Omental fat pad (tissue), 4 donors: ENCODE measurements around a stretch of chr12.

DNA sequence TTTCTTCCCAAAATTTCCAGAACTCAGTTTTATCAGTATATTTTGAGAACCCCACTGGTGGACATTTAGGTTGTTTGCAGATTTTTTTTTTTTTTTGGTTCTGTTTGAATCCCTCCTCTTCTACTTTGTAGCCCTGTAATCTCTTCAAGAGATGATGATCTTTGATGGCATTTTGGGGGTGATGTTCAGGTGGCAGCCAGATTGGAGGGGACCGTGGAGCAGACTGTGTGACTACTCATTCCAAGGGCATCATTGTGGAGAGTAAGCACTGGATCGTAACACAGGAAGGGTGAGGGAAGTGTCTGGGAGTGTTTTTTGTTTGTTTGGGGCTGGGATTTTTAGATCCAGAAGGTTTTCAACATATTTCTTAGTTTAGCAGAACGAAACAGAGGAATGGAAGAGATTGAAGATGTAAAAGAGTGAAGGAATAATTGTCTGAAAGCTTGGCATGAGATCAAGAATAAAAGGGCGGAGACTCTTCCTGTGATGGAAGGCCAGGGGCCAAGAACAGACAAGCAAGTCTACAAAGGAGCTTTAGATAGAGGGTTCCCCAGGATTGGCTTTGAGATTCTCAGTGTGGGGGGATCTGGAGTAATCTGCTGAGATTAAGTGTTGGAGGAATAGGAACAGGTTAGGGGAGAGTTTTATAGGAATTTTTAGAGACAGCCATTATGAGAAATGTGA is 79.9 kb upstream of the REP15 start:
- PRO-cap, result no peak
- RAMPAGE, long total RNA, 4 experiments, result no peak in any of the 4 experiments

GRCh38 chr12:27647535-27648052 is 48.7 kb upstream of the REP15 start:
- PRO-cap, result no peak
- RAMPAGE, long total RNA, 4 experiments, result no peak in any of the 4 experiments

GRCh38 chr12:27779190-27779687 is 794 bp upstream of the KLHL42 start:
- PRO-cap, result no peak
- RAMPAGE, long total RNA, 4 experiments, result no peak in any of the 4 experiments

GRCh38 chr12:28245922-28247052 is 56.0 kb downstream of the CCDC91 start:
- PRO-cap, result no peak
- RAMPAGE, long total RNA, 4 experiments, result start-site peak on the plus strand in 1 of 4 experiments, at chr12:28246438-28246818 at its widest, 10 reads per replicate

DNA sequence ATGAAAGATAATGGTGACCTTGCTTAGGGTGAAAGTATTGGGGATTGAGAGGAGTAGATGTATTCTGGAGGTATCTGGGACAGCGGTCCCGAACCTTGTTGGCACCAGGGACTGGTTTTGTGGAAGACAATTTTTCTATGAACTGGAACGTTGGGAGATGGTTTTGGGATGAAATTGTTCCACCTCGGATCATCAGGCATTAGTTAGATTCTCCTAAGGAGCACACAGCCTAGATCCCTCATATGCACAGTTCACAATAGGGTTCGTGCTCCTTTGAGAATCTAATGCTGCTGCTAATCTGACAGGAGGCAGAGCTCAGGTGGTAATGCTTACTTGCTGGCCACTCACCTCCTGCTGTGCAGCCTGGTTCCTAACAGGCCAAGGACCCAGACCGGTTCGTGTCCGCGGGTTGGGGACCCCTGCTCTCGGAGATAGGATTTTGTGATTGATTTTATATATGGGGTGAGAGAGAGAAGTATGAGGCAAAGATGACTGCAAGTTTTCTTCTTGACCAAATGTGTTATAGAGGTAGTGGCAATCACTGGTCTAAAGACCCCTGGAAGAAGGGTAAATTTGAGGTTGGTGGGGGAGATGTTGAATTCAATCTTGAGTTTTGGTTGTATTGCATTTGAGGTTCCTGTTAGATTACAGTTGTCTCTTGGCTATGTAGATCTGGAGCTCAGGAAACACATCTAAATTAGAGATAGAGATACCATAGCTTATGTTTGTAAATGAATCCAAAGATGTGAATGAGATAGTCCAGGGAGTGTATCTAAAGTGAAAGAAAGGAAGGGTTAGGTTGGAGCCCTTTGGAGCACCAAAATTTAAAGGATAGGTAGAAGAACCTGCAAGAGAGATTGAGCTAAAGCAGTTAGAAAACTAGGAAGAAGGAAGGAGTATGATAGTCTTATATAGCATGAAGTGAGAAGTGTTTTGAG is 57.7 kb downstream of the CCDC91 start:
- PRO-cap, result no peak
- RAMPAGE, long total RNA, 4 experiments, result no peak in any of the 4 experiments

GRCh38 chr12:28260504-28261307 is 70.5 kb downstream of the CCDC91 start:
- PRO-cap, result no peak
- RAMPAGE, long total RNA, 4 experiments, result no peak in any of the 4 experiments

- PRO-cap, result no peak
- RAMPAGE, long total RNA, 4 experiments, result no peak in any of the 4 experiments
Observed at GRCh38 chr12:28342053-28343333, 152.2 kb downstream of the CCDC91 start.

DNA sequence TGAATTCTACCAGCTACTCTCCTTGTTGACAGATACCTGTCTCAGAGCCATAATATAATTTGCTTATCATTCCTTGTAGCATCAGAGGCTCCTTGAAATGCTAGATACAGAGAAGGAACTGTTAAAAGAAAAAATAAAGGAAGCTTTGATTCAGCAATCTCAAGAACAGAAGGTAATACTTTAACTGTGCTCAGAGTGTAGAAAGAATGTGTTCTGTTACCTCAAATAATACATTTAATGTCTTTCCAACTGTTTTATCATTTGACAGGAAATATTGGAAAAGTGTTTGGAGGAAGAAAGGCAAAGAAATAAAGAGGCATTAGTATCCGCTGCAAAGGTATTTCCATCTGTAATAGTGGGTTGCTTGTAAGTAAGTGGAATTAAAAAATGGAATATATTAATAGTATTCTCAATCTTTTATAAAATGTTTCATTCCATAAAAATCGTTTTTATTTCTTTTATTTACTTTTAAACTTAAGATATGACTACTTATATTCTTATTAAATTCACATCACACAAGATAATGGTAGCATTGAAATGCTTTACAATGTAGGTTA is 259.9 kb downstream of the CCDC91 start:
- PRO-cap, result no peak
- RAMPAGE, long total RNA, 4 experiments, result no peak in any of the 4 experiments

- PRO-cap, result no peak
- RAMPAGE, long total RNA, 4 experiments, result no peak in any of the 4 experiments
Observed at GRCh38 chr12:28640472-28640739, 450.1 kb downstream of the CCDC91 start.

- PRO-cap, result no peak
- RAMPAGE, long total RNA, 4 experiments, result no peak in any of the 4 experiments
Observed at GRCh38 chr12:29159465-29159865, 10.4 kb downstream of the FAR2 start.

DNA sequence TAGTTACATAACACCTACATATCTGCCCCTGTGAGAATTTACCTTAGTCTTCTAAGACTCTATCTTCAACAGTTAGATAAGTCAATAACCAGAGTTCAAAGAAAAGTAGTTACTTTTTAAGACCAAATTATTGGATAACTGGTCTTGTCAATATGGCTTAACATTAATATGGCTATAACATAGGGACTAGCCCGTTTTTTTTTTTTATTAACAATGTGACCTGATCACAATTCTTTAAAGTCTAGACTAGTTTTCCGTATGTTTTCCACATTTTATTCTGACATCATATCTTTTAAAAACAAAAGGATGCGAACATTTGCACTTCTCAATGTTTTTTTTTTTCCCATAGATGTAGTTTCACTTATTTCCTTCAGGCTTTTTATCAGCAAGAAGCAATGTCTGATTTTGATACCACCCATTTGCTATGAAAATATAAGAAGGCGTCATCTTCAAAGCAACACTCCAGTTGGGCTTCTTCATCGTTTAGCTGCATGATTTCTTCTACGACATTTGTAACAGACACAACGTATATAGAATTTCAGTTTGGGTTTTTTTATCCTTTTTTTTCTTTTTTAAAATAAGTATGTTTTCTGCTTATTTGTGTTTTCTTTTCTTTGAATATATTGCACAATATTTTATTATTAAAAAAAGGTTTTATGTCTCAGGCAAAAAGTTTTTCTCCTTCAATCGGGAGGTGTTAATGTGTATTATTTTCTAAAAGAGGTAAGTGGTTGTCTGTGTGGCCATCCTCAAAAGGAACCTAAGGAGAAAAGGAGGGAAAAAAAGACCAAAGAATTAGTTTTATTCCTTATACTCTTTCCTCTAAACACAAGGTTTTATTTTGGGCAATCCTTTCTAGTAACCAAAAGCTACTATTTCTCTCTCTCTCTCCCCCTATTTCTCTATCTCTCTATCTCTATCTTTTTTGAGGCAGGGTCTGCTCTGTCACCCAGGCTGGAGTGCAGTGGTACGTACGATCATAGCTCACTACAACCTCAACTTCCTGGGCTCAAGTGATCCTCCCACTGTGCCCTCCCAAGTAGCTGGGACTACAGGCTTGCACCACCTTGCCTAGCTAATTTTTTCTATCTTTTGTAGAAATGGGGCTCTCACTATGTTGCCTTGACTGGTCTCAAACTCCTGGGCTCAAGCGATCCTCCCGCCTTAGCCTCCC is 40.1 kb downstream of the ERGIC2 start:
- PRO-cap, result no peak
- RAMPAGE, long total RNA, 4 experiments, result no peak in any of the 4 experiments

DNA sequence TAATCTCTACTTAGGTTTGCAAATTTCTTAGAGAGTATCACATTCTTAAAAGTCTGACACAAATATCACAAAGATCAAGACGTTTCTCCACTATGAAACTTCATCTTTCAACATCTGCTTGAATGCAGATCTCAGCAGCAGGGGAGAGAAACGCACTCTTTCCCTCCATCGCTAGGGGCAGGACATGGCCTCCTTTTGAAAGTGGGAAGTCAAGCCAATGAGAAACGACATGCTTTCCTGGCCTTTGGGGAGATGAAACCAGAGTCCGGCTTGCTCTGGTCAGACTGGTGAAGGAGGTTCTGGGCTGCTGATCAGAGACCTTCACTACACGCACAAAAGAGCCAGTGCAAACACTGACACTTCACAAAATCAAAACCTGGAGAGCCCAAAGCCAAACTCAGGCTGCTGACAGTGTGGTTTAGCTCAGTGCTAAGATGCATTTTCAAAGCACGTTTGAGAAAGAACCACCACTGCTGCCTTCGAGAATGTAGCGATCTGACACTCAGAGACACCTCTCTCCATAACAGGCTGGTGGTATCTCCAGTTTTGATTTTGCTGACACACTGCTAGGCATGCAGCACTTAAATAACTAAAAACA is 93.7 kb upstream of the OVCH1 start:
- PRO-cap, result no peak
- RAMPAGE, long total RNA, 4 experiments, result no peak in any of the 4 experiments

- PRO-cap, result no peak
- RAMPAGE, long total RNA, 4 experiments, result no peak in any of the 4 experiments
Observed at GRCh38 chr12:30791075-30791338, 36.3 kb upstream of the CAPRIN2 start.

DNA sequence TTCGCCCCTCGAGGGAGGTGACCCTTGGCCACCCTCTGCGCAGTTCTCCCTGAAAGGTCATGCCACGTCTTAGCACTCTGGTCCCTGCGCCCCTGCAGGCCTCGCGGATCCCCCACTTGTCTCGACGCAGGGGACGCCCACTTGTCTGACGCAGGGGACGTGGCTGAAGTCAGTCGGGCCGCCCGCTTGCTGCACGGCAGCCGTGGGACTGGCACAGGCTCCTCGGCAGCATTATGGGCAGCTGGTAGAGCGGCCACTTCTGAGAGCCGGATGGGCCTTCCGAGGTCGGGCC is 40.7 kb upstream of the CAPRIN2 start:
- PRO-cap, result no peak
- RAMPAGE, long total RNA, 4 experiments, result no peak in any of the 4 experiments

GRCh38 chr12:31011997-31012500 is 61.6 kb upstream of the DDX11 start:
- PRO-cap, result no peak
- RAMPAGE, long total RNA, 4 experiments, result no peak in any of the 4 experiments

GRCh38 chr12:31587896-31588743 is 2.8 kb downstream of the DENND5B start:
- PRO-cap, result no peak
- RAMPAGE, long total RNA, 4 experiments, result no peak in any of the 4 experiments

DNA sequence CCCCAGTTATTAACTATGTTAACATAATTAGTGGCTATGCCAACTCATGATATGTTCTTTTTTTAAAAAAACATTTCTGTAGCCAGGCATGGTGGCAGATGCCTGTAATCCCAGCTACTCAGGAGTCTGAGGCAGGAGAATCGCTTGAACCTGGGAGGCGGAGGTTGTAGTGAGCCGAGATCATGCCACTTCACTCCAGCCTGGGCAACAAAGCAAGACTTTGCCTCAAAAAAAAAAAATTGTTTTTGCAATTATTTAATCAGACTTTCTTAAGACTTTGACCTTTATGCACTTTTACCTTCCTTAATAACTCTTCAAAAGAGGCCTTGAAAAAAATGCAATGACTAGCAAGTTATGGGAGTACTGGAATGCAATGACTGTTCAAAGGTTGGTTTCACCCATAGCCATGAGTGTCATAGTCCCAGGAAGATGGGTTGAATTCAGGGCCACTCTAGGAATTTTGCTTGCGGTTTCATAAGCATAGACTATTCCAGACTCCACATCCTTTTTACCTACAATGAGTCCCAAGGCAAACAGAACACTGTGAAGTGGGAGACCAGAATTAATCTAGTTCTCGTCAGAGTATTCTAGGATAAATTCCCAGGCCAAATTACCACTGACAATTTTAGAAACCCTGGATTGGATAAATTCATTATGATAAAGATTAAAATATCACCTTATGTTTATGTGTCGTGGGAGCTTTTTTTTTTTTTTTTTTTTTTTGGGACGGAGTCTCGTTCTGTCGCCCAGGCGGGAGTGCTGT is 29.3 kb upstream of the DENND5B start:
- PRO-cap, result no peak
- RAMPAGE, long total RNA, 4 experiments, result no peak in any of the 4 experiments

DNA sequence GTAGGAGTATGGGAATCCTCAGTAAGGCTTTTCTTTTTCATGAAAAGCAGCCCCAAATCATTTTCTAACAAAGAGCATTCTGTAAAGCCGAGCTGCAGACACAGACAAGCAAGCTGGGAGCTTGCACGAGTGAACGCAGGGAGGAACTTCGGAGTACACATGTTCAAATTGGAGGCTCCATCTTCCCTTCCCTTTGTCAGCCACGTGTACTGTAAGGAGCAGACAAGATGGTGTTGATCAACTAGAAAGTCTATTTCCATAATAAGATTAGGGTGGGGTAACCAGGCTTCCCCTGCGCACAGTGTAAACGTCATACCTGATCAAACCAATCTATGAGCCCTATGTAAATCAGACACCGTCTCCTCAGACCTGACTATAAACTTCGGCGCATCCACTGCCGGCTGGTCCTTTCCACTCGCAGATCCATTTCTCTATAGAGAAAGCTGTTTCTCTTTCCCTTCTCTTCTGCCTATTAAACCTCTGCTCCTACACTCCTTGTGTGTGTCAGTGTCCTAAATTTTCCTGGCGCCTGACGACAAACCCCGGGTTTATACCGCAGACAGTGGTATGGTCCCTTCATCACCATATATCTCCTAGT is 7.6 kb upstream of the ETFBKMT start:
- PRO-cap, result no peak
- RAMPAGE, long total RNA, 4 experiments, result no peak in any of the 4 experiments

- PRO-cap, result no peak
- RAMPAGE, long total RNA, 4 experiments, result no peak in any of the 4 experiments
Observed at GRCh38 chr12:31874877-31875909, 83.1 kb upstream of the H3-5 start.

- PRO-cap, result no peak
- RAMPAGE, long total RNA, 4 experiments, result no peak in any of the 4 experiments
Observed at GRCh38 chr12:31897784-31898445, 61.3 kb upstream of the RESF1 start.